Mesenchymal stem cell of the bone marrow (primary cell): ENCODE measurements around a stretch of chr6.

DNA sequence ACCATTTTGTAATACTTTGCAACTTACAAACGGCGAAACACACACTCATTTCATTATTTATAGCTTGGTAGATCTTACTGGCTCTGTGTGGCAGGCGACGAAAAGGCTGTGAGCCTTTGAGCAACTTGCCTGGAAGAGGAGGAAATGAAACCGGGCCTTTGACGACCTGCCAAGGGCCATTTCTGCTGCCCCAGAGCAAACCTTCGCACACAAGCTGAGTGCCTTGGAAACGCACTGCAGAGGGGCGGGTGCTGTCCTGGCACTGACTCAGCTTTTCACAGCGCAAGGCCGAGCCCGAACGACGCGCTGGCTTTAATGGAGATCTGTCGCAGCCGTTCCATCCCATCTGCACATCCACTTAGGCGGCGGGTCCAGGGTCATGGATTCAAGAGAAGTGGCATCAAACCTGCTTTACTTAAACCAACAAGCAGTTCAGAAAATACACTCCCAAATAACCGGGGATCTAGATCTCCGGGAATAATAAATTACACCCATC is 101.7 kb upstream of the AGPAT4 start:
- CAGE, long polyA plus RNA = no peak

- CAGE, long polyA plus RNA = no peak
These were observed 212.4 kb upstream of the AGPAT4 start for GRCh38 chr6:161486254-161486630.

- CAGE, long polyA plus RNA = no peak
These were observed 587.2 kb downstream of the PRKN start for GRCh38 chr6:162140342-162140794.

GRCh38 chr6:162187705-162188057 is 539.9 kb downstream of the PRKN start:
- CAGE, long polyA plus RNA = no peak

DNA sequence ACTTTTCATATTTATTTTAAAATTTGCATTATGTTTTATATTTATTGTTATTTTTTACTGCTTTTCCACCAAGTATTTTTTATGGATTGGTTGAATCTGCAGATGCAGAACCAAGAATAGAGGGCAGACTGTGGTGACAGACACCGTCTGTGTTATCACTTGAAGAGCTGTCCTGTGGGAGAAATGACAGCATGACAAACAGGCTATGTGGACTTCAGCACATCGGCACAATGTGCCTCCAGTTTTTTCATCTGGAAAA is 493.0 kb downstream of the PRKN start:
- CAGE, long polyA plus RNA = no peak

DNA sequence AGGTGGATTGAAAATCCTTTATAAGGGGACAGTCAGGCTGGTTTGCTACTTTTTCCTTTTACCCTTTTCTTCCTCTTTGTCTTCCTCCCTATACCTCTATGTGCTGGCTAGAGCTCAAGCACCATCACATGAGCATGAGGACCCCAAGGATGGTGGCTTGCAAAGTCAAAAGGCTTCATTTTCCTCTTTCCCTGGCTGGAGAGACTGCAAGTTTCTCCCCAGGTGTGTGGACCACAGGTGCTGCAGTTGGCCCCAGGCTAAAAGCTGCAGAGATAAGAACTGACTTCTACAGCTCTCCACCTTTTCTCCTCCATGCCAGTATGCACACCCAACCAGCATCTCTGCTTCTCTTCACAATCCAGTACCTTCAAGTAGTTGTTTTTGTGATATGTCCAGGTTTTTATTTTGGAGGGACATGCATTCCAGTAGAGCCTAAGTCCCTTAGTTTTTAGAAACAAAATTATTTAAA is 29.2 kb downstream of the PRKN start:
- CAGE, long polyA plus RNA = no peak

DNA sequence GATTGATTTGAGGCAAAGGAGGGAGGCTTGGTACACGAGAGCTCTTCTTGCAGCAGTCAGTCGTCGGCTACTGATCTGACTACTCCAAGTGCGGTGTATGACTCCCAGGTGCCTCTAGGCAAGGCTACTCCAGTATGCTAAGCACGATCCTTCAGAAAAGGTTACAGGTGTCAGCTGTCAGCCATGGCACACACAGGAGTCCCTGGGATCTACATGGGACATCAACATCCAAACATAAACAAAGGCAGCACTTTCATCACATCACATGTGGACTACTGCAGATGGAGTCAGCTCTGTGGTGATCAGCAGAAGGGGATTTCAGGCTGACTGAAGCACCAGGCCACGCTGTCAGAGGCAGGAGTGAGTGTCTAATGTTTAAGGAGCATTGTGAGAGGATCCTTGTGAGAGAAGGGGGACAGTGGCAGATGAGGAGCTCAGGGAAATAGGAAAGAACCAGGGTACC is 32.3 kb downstream of the PACRG start:
- CAGE, long polyA plus RNA = no peak

DNA sequence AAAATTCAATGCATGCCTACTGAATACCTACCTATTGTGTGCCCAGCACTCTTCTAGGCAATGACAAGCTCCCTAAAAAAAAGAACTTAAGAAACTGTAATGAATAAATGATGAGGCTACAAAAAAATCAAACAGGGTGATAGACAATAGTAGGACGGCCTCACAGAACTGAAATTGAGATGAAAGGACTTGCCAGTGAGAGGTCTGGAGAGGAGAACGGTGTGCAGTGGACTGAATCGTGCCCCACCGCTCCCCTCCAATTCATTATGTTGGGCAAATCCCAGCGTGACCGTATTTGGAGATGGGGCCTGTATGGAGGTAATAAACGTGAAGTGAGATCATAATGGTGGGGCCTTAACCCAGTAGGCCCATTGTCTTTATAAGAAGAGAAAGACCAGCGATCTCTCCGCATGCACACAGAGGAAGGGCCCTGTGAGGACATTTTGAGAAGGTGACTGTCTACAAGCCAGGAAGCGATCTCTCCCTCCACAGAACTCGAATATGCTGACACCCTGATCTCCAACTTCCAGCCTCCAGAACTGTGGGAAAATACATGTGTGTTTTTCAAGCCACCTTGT is 326.2 kb downstream of the PACRG start:
- CAGE, long polyA plus RNA = no peak

- CAGE, long polyA plus RNA = no peak
These were observed 104.2 kb upstream of the QKI start for GRCh38 chr6:163310260-163310797.

DNA sequence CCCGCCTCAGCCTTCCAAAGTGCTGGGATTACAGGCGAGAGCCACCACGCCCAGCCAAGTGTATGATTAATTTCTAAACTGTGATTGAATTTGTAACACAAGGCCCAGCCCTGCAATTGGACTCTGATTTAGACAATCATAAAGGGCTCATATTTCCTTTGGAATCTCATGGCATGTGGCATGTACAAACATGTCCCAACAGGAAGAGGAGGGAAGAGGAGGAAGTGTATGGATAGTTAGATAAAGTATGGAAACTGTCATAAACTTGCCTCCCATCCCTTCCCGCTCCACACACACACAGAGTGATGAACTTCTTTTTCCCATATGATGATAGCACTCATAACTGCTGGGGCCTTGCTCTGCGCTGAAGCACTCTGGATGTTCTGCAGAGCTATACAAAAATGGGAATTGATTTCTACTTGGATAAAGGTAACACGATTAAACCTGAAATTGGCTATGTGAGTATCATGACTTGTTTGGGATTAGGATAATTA is 27.1 kb upstream of the QKI start:
- CAGE, long polyA plus RNA = no peak

DNA sequence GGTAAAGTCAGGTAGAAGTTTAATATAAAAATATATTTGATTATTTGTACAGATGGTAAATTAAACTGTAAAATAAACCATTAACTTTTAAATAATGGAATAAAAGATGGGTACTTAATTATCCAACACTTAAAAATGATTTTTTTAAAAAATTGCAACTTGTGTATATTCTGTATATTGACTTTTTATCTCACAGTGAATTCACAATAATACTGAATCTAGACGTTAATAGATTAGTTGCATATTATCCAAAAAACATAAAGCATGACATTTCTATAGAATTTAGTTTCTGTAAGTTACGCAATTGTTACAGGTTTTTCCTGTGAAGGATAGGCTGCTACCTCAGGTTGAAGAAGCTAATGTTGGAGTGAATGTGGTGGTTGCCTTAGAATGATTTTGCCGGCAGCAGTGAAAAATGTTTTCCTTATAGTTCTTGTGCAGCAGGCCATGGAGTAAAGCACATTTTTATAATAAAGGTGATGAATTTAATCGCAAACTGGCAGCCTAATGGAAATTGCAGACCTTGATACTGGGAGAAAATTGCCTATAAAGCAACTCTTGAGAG is 20.5 kb downstream of the QKI start:
- CAGE, long polyA plus RNA = no peak

DNA sequence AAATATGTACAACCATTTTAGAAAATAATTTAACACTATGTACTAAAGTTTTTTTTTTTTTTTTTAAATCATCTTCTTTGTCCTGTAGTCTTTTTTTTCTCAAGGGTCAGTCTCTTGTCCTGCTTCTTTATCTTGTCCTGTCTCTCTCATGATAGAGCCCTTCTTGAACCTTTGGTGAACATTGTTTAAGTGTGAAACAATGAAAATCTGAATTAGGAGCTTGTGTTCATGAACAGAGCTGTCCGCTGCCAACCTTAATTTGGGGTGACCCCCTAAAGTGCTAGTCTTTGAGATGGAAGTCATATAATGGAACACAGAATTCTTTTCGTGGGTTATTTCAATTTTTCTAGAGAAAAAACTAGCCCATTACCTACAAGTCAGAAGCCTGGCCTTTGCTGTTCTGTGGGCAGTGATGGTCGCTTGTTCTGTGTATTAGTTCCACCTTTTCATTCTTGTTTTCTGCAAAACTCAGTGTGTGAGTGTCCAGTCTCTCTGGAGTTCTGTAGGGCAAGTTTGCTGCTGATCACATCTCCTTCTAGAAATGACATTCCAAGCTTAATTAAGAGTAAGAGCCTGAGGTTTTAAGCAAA is 61.8 kb downstream of the QKI start:
- CAGE, long polyA plus RNA = no peak

DNA sequence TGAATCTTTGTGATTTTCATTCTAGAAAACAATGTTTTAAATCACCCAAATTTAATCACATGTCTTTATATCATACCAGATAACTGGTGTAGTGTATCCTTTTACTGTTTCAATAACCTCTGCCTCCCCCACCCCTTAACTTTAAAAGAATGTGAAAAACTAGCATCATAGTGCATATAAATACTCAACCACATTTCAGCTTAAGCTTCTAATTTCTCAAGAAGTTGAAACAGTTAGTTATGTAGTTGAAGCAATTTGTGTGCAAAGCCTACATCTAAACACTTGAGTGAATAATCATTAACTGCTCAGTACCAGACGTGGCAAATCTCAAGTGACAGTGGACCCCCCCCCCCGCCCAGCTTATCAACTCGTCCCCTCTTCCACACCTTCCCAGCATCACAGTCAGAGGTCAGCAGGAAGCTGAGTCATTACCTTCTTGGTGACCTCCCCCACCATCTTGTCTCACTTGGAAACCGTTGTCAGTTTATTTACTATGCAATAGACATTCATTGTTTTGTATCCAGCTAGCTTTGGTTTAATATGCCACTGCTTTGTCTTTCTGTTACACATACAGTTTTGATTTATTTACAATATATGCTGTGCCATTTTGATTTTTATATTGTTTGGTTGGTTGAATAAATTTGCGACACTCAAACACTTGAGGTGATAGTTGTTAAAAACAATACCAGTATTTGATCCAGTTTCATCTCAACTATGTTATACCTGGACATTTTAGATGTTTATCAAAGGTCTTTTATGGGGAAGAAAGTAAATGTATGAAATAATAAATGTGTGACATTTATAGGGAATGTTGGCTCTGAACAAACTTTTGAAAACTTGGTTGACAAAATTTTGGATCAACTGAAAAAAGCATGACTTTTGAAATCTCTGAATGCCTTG is 158.1 kb downstream of the QKI start:
- CAGE, long polyA plus RNA = no peak

GRCh38 chr6:163578366-163579451 is 164.2 kb downstream of the QKI start:
- CAGE, long polyA plus RNA = no peak

DNA sequence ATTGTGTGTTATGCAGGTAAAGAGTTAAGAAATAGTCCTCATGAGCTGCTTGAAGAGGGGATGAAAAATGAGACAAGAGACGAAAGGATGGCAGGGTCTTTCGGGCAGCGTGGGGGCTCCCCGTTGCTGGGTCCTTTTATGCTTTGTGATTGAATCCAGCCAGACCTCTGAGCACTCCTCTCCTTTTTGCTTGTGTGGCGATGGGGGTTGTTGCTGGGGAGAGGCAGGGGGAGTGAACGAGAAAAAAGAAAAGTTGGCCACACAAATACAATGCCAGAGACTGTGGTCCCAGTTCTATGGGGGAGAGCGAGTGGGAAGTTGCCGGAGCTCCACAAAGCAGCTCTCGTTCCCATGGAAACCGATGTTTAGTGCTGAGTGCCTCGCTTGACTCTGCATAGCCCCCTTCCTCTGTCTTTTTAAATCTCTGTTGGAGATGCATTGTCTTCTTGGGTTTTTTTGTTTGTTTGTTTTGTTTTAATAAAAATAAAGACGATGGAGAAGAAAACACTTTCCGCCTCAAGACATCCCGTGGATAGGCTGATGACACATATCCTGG is 529.1 kb downstream of the QKI start:
- CAGE, long polyA plus RNA = no peak

- CAGE, long polyA plus RNA = no peak
These were observed 531.3 kb downstream of the QKI start for GRCh38 chr6:163945702-163946338.

DNA sequence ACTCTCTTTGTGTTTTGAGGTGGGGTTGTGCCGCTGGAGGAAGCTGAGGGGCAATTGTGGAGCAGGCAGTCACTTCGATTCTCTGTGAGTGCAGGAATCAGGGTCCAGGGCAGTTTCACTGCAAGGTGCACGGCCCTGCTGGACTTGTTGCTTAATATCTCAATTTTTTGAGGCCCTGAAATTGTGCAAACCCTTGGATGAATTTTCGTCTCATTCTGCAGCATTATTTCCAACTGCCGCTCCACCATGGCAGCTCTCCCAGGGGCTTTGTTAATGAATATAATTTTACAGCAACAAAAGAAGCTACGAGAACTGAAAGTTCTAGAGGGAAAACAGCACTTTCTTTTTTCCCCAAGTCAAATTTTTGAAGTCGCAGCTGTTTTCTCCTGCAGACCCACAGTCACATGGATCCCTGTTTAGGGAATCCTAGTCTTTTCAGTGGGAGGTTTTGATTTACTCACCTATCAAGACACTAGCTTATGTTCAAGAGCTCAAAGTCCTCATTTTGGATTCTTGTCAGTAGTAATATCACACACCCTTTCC is 532.0 kb downstream of the QKI start:
- CAGE, long polyA plus RNA = no peak

DNA sequence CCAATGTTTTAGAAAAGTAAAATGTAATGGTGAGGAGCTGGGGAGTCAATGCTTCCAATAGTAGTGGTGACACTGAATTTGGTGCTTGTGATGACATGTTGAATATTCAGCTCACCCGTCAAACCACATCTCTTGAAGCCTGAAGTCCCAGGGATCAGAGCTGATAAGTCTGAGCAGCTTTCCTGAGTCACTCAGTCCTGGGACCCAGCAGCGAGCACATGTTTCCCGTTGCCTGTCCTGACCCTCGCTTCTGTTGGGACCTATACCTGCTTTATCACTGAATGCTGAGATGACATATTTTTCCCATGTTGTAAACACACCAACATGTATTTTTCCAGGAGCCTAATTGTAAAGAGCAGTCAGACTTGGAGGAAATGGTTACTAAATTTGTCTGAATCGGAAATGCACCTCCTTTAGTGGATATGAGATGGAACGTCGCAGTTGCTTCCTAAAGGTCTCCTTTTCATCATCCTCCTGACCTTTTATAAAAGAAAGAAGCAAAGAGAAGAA is 693.6 kb downstream of the QKI start:
- CAGE, long polyA plus RNA = no peak

DNA sequence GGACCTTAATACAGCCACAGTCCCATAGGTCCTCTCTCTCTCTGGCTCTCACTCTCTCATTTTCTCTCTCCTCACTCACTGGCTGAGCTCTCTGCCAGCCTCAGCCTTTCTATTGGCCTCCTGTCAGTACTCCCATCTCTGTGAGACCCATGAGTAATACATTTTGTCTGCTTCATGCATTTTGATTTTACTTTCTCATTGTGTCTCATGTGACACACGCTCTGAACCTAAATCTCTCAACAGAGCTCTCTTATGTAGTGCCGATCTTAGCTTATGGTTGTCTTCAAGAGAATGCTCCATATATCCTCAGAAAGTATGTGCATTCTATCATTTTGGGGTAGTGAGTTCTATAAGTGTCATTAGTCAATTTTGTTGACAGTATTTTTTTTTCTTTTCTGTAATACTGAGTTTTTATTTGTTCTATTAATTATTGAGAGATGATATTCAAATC is 907.4 kb downstream of the C6orf118 start:
- CAGE, long polyA plus RNA = no peak

GRCh38 chr6:164507924-164508388 is 801.4 kb downstream of the C6orf118 start:
- CAGE, long polyA plus RNA = no peak